CMK (cell line): ENCODE results near the genes GPRC6A, DCBLD1 and NUS1.

DNA sequence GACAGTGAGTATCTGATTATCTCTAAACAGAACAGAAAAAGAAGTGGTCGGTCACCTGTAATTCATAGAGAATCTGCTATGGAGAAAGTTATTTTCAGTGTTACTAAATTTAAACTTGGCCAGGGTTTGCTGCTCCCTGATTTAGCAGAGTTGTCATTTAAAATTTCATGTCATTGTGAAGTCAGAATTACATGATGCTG is 114.2 kb downstream of the HS3ST5 start:
- RRBS = no CpG with 5 or more reads among the region's 1 CpG

- RRBS = no CpG with 5 or more reads among the region's 3 CpGs
Measured at GRCh38 chr6:115835278-115835659, 225.4 kb downstream of the FRK start.

GRCh38 chr6:116008237-116008779 is 52.4 kb downstream of the FRK start:
- RRBS = no CpG with 5 or more reads among the region's 3 CpGs

DNA sequence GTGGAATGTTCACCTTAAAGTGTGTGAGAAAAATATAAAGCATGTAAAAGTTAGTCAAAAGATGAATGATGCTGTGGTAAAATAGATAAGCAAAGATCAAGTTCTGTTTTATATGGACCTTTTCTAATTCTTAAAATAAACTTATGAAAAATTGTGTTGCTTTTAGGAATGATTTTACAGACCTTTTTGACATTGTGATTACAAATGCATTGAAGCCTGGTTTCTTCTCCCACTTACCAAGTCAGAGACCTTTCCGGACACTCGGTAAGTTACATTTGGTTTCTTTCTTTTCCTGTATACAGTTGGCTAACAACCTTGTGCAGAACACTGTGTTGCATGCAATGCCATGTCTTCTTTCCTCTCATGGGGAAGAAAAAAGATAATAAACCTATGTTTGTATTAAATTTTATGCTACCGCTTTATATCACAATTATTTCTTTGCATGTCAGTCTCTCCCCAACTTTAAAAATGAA is 31.0 kb downstream of the TSPYL4 start:
- RRBS = no CpG with 5 or more reads among the region's 3 CpGs

DNA sequence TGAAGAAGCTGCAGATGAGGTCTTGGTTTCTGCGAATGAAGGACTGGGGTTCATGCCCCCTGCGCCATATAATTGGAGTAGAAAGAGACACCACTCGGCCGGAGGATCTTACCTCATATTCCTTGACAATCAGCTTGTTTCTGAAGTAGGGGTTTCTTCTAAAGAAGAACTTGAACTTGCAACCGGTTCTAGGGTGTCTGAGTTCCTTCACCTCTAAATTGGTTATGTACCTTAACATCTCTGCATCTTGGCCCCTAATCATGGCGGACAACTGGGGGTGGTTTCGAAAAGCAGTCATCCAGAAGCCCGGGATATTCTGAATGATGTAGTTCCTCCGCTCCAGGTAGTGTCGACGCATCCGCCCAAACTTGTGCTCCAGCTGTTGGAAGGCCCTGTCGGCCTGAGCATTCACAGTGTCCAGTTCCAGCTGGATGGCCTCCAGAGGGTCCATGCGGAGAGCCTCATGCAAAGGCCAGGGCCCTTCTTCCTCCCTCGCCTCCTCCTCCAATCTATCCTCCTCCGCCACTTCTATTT is 967 bp downstream of the TSPYL1 start:
- RRBS = 86% methylated on average over 2 of the region's 16 CpGs

DNA sequence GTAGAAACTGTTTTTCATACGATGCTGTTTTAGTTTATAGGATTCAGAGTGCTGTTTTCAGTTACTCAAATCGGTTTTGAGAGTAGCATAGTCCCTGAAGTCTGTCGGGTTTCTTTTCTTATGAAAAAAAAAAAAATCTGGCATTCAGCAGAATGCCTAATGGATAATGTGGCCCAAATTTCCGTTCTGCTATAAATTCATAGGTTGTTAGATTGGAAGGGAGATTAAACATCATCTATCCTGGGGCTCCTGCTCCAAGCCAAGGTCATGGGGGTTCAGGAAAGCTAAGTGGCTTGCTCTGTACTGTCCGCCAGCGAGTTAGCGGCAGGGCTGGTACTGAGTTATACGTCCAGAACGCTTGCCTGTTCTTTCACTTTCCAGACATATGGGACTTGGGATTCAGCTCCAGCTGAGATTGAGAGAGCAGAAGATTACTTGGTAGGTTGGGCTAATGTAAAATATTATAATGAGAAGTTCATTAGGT is 779 bp downstream of the RWDD1 start:
- RRBS = no CpG with 5 or more reads among the region's 9 CpGs

DNA sequence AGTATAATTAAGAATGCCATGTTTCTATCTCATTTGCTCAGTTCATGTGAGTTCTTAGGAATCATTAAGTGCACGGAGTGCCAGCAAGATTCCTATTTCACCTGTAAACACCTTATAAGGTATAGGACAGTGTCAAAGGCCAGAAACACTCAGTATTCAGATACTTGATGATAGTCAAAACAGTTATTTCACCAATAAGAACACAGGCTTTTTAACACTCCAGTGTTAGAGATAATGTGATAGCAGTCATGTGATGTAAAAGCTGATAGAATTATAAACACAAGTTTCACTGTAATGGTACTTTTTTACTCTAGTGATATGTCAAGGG is at the start of gene GPRC6A:
Gene GPRC6A (minus strand): TSS at position 90 of the 328 bp plus-strand sequence.
- RRBS = no CpG with 5 or more reads among the region's 1 CpG

DNA sequence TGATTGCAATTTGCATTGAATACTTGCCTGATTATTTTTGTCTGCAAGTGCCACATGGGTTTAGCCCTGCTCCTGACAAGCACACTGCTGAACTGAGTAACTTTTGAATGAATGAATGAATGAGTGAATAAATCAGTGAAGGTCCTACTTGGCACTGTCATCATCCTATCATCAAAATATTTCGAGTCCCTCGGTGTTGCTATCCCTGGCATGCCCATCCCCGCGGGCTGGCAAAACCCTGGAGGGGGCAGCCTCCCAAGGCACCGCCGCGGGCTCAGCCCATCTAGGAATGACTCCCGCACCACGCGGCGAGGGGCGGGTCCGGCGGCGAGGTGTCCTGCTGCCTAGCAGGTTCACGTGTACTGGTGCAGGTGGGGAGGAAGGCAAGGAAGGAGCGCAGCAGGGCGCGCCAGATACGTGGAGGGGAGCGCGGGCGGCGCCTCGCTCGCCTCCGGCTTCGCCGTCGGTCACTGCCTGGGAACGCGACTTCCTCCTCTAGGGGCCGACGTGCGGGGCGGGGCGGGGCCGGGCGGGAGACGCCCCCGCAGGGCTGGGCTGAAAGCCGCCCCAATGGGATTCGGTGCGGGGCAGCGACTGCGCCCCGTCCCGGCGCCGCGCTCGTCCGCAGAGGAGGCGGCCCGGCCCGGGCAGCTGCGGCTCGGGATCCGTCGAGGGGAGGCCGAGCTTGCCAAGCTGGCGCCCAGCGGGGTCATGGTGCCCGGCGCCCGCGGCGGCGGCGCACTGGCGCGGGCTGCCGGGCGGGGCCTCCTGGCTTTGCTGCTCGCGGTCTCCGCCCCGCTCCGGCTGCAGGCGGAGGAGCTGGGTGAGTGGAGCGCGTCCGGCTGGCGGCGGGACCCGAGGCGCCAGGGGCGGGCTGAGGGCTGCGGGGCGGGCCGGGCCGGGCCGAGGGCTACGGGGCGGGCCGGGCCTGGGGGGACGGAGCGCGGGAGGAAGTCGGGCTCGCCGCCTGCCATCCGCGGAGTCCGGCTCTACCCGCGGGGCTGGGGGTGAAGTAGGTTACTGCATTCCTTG is at the start of gene DCBLD1:
Gene DCBLD1 (plus strand): TSS at position 604 of the 1,032 bp plus-strand sequence.
- RRBS = 1% methylated on average over 66 of the region's 107 CpGs

DNA sequence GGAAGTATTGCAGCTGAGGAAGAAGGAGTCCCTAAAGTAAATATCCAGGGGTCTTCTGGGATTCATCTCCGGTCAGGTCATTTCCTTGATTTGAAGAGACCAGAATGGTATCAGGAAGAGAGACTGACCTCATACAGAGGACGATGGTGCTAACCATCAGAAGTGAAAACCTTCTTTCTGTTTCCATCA is 52.6 kb downstream of the DCBLD1 start:
- RRBS = no CpG with 5 or more reads among the region's 2 CpGs

GRCh38 chr6:117536279-117536756 is 53.8 kb downstream of the DCBLD1 start:
- RRBS = no CpG with 5 or more reads among the region's 4 CpGs

DNA sequence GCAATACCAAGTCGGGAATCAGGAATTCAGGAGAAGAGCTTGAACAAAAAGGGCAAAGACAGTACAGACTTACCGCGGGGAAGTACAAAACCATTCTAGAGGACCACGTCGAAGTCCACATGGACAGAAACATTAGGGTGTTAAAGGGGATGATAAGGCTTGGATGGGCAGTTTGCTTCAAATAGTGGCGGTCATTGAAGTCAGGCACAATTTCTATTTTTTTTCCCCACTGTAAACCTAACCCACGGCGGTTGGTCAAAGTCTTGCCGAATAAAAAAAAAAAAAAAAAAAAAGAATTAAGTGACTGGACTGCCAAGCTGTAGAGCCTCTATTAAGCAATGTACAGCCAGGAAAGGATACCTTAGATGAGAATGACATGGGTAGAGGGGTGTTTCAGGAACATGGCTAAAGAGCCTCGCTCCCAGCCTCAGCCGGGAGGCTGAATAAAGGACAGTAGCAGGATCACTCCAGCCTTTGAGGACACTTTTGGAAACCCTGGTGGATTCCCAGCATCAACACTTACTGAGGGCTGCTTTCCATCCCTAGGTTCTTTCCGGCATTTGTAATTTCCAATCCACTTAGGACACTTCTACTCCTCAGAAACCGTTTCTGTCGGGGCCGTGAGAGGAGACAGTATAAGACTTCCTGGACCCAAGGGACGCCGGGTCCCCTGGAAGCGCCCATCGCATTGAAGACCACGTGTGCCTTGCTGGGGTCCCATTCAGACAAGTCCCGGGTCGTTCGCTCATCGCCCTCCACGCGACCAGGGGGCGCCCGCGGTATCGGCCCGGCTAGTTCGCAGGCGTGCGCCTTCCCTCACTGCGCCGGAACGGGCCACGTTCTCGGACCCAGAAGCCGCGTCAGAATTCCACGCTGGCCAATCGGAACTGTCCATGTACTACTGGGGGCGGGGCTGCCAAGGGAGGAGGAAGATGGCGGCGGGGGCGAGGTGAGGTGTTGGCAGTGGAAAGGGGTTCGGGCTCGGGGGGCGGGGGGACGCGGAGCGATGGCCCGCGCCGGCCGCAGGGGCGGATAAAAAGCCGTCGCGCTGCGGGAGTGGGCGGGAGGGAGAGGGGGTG is at the start of gene NUS1:
Gene NUS1 (plus strand): TSS at position 896 of the 1,079 bp plus-strand sequence.
- RRBS = 2% methylated on average over 21 of the region's 63 CpGs

DNA sequence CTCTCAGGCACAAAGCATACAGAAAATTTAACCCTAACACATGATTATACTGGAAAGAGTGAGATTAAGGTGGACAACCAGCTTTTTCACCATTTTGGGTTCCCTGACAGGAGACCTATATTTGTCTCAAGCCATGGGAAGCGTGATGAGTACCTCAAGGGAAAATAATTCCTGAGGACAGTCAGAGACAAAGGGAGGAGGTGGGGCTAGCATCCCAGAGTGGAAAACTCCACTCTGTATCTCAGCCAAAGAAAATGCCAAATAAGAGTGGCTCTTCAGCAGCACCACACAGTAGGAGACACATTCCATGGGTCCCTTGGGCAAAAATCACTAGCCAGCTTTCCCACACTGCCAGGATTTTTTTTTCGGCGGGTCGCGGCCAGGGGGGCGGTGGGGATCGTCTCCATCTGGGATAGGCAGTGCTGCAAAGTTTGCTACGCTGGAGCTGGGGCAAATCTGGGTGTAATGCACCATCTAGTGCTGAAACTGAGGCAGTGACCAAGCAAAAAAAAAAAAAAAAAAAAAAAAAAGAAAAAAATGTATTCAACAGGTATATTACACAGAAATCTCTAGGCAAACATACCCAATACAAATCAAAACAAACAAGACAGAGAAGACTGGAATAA is 77.4 kb upstream of the SLC35F1 start:
- RRBS = no CpG with 5 or more reads among the region's 8 CpGs

DNA sequence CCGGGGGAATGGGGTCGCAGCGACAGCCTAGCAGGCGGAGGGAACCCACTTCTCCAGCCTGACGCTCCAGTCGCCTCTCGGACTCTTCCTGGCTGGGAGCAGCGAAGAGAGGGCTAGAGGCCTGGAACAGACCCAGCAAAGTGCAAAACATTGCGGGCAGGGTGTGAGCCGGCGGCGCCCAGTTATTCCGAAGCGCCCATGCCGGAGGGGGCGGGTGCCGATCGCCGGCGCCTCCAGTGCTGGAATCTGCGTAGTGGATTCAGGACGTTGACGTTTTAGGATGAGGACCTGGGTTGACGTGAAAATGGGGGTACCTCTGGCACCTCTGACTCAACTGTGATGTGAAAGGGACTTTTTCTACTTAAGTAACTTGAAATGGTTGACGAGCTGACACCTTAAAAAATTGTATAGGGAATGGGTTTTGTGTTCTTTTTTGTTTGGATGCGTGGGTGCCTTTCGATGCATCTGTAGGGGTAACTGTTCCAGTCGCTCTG is 1.4 kb downstream of the SLC35F1 start:
- RRBS = no CpG with 5 or more reads among the region's 28 CpGs

DNA sequence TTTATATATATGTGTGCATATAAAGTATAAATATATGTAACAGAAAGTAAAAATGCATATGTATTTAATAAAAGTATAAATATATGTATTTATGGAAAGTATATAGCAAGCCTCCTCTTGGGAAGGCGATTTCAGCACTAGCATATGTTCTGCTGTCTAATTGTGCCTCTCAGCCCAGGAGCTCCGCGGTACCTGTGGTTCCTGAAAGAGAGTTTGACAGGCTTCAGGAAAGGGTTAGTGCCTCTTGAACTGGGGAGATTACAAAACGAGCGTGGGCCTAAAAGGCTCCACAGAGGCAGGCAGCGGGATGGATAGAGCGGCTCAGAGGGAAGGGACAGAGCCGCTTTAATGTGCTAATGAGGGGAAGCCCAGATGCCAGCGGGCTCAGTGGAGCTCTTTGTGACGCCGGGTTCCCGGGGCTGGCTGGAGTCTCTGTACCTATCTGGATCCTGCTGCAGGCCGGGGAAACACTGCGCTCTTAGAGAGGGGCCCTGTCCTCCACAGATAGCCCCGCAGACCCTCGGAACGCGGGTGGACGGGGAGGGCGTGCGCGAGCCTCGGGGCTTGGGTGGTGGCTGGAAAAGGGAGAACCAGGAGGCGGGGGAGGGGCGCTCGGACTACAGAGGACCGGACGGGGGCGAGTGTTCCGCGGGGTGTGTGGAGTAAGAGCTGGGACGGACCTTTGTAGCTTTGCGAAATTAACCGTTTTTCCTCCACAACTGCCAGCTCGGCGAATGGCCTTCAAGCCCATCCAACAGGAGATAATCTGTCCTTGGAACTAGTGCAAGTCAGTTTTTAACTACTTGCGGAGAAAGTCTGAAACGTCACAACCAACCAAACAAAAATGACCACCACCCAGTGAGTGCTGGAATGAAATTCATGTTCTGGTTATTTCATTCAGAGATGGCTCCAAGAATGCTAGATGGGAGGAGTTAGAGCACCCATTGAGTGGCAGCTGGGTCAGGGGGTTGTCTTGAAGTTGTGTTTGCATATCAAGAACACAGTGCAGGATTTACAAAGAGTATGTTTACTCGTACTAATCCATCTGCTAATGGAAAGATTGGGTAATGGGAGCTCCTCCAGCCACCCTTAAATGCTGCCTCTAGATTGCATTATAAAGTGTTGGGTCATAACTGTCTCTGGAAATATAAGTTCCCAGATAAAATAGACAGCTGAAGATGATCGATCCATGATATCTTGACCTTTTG is 13.0 kb downstream of the SLC35F1 start:
- RRBS = 60% methylated on average over 1 of the region's 40 CpGs

- RRBS = no CpG with 5 or more reads among the region's 3 CpGs
Measured at GRCh38 chr6:118284933-118285400, 263.1 kb upstream of the PLN start.

DNA sequence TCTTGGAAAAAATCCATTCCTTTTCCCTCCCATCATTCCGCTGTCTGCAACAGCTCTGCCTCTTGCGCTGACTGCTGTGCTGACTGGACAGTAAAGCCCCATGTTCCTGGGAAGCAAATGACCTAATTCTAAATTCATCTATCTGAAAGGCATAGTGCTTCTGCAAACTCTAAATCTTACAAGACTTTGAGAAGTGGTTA is 255.5 kb upstream of the PLN start:
- RRBS = no CpG with 5 or more reads among the region's 2 CpGs

DNA sequence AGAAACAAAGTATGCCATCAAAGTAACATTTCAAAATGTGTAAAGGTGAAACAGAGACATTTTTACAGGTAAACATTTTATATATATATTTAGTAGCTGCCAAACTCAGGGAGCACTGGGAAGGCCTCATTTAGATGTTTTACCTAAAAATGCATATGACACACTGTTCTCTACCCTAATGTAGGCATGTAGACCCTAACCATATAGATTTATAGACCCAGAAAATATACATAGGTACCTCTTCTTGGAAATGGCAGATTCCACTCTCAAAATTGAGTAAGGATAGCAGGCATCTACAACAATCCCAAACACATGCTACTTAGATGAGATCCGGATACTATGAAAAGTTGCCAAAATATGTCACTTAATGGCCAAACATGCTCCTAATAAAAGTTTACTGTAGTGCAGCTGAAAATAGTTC is 10.8 kb upstream of the PLN start:
- RRBS = no CpG with 5 or more reads among the region's 1 CpG

DNA sequence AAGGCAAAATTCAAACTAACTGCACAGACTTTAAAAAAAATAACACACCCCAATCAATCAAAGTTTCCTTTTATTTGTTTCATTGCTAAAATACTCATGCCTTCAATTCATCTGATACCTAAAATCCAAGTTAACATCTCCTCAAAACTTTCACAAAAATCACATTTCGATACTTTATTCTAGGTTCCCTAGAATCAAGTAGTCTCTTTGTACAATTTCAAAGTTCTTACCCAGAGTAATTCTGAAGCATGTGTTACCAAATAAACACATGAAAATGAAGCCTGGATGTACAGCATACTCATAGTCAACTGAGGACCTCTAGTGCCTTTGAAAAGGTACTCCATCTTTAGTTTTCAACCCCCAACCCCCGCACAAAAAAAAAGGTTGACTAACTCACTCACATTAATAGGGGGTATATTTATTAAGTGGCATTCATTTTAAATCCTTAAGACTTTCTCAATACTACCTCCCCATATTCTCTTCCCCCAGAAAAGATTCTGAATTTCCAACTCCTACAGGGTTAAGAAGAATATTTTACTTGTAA is 2.9 kb downstream of the PLN start:
- RRBS = no CpG with 5 or more reads among the region's 2 CpGs

DNA sequence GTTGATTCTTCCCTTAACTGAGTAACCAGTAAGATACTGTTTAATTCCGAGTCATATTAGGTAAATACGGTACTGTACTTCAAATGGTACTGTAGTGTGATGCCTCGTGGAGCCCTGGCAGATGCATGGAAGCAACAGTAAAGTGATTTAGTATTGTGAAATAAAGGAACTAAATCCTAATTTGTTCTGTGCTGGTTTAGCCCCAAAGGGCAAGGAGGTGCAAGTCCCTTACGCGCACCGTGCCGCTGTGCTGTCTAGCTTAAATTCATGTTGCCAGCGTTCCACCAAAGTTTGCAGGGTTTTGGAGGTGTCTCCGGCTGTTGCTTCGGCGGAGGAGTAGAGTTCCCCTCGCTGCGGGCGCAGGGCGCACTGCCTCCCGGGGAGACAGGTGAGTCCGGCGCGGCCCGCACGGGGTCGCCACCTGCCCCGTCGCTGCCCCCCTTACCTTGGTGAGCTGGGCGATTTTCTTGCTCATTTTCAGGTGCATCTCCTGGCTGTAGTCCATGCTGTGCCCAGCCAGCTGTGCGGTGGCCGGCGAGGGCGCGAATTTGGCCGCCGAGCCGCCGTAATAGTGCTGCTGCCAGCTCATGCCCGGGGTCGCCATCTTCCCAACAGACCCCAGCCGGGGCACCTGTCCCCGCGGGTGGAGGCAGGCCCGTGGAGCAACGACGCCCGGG is 630 bp downstream of the FAM184A start:
- RRBS = 57% methylated on average over 19 of the region's 43 CpGs